Thoracic aorta (tissue), 1 donor: ENCODE measurements around the genes UBAC2 and GPR18.

GRCh38 chr13:98515076-98515876 lies 61.6 kb downstream of the STK24 start:
- RAMPAGE, long total RNA, result no peak

DNA sequence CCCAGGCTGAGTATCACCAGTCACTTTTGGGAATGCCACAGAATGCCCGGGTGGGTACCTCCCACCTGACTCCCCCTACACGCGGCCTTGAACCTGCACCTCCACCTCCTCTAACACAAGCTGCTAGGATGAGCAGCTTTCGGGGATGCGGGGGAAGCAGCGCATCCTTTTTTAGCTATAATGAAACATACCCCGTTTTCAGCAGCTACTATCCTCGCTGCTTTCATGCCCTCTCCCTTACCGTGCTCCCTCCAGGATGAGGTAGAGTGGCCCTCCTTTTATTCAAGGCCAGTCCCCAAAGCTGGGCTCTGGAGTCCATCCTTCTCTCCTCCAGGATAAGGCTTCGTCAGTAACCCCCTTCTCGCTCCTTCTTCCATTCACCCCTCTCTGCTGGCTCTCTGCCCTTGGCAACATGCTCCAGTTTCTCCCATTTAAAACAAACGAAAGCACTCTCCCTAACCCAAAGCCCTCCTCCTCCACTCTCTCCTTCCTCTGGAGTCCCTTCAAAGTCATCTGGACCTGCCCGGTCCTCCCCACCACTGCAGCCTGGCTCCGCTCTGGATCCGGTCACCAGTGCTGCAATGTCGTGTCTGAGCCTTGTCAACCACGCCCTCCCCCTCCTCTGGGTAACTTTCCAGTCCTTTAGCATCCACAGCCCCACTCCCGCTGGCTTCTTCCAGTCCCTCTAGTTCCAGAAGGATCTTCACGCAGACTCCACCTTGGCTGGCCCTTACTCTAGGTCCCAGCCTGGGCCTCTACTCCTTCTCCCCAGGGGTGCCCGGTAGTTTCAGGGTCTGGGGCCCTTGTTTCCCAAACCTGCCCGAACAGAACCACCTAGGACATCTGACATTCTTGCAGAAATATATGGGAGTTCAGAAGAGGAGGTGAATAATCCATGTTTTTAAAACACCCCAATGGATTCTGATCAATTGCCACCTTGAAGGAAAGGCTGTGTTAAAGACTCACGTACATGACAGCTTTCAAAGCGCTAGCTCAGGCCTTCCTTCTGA lies 55.1 kb downstream of the STK24 start:
- RAMPAGE, long total RNA, result no peak

DNA sequence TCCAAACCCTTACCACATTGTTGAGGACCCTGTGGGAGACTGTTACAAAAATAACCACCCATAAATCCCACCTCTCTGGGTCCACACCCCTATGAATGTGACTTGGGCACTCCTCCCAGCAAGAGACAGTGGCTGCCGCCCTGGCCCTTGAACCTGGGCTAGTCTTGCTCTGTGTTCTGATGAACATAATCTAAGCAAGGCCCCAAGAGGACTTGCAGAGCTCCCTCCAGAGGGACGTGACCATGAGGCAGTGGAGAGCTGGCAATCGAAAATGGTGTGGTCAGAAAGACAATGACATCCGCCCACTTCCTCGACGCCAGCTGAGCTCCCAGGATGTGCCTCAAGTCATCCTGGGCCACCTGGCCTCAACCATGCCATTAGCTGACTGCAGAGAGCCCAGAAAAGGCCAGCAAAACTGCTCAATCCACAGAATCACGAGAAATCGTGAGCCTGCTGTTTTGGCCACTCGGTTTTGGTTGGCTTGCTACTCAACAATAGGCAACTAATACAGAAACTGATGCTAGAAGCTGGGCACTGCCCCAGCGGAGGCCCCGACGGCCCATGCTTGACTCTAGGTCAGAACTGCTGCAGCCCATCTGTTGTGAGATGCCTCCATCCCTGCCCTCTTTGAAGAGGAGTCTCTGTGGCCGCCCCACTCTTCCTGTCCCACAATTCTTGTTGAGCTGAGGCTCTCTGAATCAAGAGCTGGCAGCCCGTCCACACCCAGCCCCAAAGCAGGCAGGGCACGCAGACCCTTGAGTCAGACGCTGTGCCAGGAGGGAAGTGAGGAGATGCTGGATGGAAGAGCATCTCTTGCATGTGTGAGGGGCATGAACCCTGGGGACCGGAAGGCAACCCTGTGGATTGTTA lies 53.3 kb downstream of the STK24 start:
- RAMPAGE, long total RNA, result no peak

DNA sequence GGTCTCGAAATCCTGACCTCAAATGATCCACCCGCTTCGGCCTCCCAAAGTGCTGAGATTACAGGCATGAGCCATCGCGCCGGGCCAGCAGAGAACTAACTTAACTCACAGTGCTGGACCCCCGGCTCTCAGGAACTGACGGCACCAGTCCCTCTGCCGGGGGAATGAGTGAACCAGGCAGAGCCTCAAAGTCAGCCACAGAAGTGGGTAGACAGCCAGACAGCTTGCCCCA lies 8.8 kb downstream of the STK24 start:
- RAMPAGE, long total RNA, result no peak

GRCh38 chr13:98569030-98570188 lies 7.5 kb downstream of the STK24 start:
- RAMPAGE, long total RNA, result no peak

GRCh38 chr13:98686087-98686451 lies 66.4 kb downstream of the SLC15A1 start:
- RAMPAGE, long total RNA, result no peak

DNA sequence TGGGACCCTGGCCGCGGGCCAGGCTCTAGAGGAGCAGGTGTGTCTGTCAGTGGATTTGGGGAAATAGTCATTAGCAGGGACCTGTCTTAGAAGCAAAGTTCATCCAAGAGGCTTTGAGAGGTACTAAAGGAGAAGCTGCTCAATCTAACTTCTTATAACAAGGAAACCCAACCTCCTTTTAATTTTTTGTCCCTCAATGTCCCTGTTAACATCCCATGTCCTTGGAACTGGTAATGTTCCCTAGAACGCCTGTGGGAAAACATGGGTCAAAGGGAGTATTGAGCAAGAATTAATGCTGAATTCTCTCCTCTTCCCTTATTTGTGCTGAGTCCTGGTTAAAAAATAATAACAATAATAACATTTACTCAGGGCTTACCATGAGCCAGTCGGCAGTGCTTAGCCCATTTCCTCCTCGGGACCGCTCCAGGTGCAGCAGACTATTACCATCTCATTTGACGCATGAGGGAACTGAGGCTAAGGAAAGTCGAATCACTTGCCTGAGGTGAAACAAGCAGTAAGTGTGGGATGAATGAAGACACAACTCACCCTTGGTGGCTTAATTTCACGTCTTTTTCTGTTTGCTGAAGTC lies 33.5 kb upstream of the SLC15A1 start:
- RAMPAGE, long total RNA, result no peak

GRCh38 chr13:98828560-98829090 lies 76.2 kb upstream of the SLC15A1 start:
- RAMPAGE, long total RNA, result no peak

- RAMPAGE, long total RNA, result no peak
Measured at GRCh38 chr13:98830292-98830821, 77.9 kb upstream of the SLC15A1 start.

DNA sequence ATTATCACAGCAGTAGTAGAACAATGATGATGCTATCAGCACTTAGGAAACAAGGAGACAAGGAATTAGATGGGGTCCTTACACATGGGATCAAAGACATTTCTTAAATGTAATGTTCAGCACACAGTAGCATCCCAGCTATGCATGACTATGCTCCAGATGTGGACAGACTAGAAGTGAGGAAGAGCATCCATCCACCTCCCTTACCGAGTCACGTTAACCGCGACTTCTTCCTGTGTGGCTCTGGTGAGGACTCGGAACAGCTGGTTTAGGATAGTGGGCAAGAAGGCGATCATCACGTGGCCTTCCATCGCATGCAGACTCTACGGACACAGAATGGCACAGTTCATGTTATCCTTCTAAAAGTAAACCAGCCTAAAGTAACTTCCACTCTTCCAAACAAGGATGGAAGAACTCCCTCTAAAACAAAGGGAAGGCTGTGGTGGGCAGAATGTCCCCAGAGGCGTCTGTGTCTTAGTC lies 96.1 kb downstream of the DOCK9 start:
- RAMPAGE, long total RNA, result no peak

GRCh38 chr13:98960168-98960943 lies 17.5 kb downstream of the DOCK9 start:
- RAMPAGE, long total RNA, result no peak

- RAMPAGE, long total RNA, result no peak
Measured at GRCh38 chr13:99015621-99016250, 37.9 kb upstream of the DOCK9 start.

- RAMPAGE, long total RNA, result start-site peak on the minus strand at chr13:99200676-99200696, 5 reads; start-site peak on the plus strand at chr13:99200756-99200900, 121 reads
Measured at GRCh38 chr13:99200031-99200998, at the start of gene UBAC2. TSS of gene UBAC2 (plus strand) at chr13:99200854.

DNA sequence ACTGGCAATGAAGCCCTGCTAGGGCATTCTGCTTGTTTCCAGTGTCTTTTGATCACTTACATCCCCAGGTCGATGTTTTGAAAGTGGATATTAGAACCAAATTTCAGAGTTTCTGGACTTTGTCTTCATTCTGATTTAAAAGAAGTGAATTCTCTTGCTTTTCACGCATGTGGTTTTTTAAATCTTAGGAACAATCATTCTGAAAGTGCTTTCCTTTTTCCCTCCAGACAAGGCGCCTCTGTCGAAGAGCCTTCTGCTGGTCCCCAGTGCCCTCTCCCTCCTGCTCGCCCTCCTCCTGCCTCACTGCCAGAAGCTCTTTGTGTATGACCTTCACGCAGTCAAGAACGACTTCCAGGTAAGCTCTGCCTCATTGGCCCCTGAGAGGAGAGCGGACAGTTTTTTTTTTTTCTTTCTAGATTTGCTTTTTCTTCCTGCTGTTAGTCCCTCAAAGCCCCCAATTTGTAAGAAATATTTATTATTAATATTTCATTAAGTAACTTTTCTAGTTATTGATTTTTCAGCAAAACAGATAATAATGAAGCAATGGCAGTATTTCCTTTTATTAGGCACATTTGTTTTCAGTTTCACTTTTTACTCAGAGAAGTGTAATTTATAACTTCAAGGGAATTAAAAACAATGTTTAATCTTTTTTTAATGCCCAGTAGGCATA lies 19.8 kb downstream of the GPR18 start:
- RAMPAGE, long total RNA, result no peak

GRCh38 chr13:99254713-99255942 lies 3.1 kb downstream of the GPR18 start:
- RAMPAGE, long total RNA, result no peak

- RAMPAGE, long total RNA, result no peak
Measured at GRCh38 chr13:99256344-99257101, 1.7 kb downstream of the GPR18 start.

- RAMPAGE, long total RNA, result no peak
Measured at GRCh38 chr13:99258195-99258769, at the start of gene GPR18. TSS of gene GPR18 (minus strand) at chr13:99258379.

GRCh38 chr13:99302961-99303480 lies 4.2 kb downstream of the GPR183 start:
- RAMPAGE, long total RNA, result no peak

DNA sequence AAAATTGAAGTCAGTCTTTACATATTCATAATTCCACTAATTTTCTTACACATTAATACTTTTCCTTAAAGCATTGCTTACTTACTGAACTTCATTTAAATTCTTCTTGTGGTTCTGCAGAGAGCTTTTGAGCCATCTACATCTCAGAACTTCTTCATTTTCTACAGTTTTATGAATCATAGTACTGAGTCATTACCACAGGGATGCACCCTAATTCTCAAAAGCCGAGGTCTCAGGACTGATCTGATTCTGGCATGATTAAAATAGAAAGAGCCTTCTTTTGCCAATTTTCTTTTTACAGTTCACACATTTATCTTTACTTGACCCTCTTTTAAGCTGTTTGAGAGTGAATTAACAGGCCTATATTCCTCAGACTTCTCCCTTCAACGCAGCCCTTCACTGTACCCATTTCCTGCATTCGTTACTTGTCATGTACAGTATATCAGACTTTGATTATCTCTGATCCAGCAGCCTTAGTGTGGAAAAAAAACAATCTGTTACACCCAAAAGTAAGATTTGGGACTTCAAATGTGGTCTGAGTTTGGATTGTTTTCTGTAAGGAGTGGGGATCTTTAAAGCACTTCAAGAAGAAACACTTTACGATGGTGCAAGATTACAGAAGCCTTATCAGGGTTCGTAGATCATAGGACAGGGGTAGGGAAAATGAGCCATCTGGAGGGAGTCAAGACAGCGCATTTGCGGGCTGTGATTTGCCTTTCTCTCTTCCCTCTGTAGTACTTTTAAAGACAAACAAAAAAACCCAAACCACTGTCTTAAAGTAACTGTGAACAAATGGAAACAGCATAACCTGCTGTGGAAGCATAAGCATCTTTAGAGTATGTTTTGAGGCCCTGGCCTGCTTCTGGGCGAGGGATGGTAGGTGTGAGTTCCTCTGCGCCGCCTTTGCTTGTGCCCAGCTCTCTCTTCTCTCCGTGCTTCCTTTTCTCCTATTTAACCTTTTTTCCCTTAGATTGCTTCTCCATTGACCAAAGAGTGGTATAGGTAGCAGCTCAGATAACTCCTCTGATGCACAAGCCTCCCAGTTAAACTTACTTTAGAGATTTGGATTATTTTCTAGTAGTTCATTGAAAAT lies 15.3 kb upstream of the GPR183 start:
- RAMPAGE, long total RNA, result no peak

- RAMPAGE, long total RNA, result no peak
Measured at GRCh38 chr13:99344655-99345223, 37.5 kb upstream of the GPR183 start.